Ovary (tissue), 7 donors: ENCODE measurements around a stretch of chr6.

GRCh38 chr6:11806529-11807295 lies 28.1 kb upstream of the ADTRP start:
- PRO-cap, 7 experiments: no peak in any of the 7 experiments
- RAMPAGE, long total RNA, 2 experiments: no peak in any of the 2 experiments

- PRO-cap, 7 experiments: no peak in any of the 7 experiments
- RAMPAGE, long total RNA, 2 experiments: no peak in any of the 2 experiments
These were observed 72.9 kb upstream of the ADTRP start for GRCh38 chr6:11851535-11851807.

DNA sequence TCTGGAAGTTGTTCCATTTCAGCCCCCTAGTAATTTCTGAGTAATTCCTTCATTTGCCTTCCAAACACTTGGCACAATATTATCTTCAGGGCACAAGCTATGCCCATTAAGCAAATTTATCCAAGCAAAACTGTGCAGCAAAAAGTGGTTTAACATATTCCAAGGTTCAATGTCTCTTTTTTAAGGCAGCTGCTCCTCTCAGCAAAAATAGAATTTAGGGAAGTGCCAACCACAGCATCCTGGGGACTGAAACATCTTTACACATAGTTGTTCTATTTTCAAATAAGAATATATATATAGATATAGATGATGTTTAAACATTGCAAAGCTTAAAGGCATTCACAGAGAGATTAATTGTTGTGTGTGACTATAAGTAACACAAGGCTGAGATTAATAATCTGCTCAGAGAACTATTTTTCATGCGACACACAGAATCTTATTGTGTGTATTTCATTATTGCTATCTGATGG lies 75.2 kb upstream of the ADTRP start:
- PRO-cap, 7 experiments: no peak in any of the 7 experiments
- RAMPAGE, long total RNA, 2 experiments: no peak in any of the 2 experiments

DNA sequence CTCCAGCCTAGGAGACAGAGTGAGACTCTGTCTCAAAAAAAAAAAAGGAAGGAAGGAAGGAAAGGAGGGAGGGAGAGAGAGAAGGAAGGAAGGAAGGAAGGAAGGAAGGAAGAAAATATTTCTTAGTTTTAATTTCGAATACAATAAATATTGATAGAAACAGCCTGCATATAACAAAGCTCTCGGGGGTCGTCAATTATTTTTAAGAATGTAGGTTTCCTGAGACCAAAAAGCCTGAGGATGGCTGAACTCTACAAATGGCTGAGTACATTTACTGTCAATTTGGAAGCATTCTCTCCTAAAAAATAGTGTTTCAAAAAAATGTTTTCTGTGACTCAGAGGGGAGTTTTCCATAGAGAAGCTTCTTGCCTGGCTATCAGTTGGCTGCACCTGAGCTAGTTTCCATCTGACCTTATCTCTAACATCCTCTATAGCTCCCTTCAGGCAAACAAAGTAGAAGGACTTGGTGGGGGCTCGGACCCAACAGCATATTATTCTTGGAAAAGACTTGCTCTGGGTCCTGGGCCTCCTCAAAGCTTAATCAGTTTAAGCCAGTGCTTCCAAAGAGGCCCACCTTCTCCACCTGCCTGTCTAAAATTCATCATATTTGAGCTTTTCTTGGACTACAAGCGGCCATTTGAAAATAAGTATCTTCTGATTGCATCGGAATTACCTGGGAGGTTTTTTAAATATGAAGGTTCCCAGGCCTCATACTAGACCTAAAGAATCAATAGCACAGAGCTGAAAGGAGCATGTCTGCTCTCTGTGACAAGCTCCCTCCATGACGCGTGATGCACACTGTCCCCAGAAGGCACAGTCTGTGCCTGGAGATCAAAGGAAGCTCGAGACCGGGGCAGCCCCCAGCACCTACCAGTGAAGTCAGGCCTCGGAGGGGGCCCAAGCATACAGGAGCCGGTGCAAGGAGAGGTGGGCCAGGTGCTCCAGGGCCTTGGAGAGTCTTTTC lies 80.8 kb upstream of the HIVEP1 start:
- PRO-cap, 7 experiments: no peak in any of the 7 experiments
- RAMPAGE, long total RNA, 2 experiments: no peak in any of the 2 experiments

GRCh38 chr6:12010571-12011313 lies 1.4 kb upstream of the HIVEP1 start:
- PRO-cap, 7 experiments: peak in 2 of 7 experiments; most common minus-strand start chr6:12011058 (in 1)
- RAMPAGE, long total RNA, 2 experiments: no peak in any of the 2 experiments

DNA sequence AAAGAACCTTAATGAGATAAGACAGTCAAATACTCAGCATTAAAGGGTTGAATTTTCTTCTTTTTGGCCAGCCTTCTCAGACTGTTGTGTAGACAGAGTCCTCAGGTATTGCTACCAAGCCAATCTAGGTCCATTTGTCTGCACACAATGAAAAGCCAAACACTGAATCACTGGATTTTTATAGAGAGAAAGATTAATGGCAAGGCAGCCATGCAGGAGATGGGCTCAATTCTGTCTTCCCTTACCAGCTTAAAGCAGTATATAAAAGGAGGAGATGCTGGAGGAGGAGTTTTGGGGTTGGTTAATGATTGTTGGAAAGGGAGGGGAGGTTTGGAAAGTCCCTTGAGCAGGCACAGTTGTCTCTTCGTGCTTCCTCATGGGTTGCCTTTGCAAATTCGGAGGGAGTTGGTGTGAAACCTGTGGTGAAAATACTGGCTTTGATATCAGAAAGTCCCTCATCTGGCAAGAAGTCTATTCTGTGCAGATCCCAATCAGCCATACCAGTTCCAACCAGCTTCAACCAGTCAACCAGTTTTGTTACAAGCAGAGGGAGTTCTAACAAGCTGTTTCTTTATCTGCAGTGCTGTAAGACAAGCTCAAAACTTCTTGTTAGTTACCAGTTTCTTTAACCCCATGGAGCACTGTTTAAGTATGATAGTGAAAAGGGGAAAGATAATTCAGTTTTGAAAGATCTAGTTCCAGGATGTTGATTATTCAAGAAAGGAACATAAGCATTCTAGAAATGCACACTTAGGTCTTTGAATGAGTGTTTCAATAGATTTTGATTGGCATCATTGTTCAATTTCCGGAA lies 107.0 kb downstream of the HIVEP1 start:
- PRO-cap, 7 experiments: no peak in any of the 7 experiments
- RAMPAGE, long total RNA, 2 experiments: no peak in any of the 2 experiments

- PRO-cap, 7 experiments: no peak in any of the 7 experiments
- RAMPAGE, long total RNA, 2 experiments: no peak in any of the 2 experiments
These were observed 109.1 kb downstream of the HIVEP1 start for GRCh38 chr6:12121063-12121808.

DNA sequence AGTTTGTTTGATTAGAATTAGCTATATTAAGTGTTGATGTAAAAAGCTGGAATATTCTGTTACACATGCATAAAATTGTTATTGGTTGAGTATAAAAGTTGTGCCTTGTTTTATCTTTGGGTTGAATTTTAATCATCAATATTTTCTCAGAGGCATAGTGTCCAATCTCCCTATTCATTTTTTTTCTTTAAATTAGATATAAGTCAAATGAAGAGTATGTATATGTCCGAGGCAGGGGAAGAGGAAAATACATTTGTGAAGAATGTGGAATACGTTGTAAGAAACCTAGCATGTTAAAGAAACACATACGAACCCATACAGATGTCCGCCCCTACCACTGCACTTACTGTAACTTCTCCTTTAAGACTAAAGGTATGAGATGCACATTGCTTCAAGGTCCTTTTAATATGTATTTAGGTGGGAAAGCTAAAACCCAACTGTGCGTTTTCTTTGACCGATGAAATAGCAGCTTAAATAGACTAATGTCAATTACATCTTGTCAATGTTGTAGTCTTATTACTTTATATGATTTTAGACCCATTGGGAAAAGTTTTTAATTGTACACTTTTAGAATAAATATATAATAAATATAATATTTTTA lies 118.6 kb downstream of the HIVEP1 start:
- PRO-cap, 7 experiments: no peak in any of the 7 experiments
- RAMPAGE, long total RNA, 2 experiments: no peak in any of the 2 experiments

DNA sequence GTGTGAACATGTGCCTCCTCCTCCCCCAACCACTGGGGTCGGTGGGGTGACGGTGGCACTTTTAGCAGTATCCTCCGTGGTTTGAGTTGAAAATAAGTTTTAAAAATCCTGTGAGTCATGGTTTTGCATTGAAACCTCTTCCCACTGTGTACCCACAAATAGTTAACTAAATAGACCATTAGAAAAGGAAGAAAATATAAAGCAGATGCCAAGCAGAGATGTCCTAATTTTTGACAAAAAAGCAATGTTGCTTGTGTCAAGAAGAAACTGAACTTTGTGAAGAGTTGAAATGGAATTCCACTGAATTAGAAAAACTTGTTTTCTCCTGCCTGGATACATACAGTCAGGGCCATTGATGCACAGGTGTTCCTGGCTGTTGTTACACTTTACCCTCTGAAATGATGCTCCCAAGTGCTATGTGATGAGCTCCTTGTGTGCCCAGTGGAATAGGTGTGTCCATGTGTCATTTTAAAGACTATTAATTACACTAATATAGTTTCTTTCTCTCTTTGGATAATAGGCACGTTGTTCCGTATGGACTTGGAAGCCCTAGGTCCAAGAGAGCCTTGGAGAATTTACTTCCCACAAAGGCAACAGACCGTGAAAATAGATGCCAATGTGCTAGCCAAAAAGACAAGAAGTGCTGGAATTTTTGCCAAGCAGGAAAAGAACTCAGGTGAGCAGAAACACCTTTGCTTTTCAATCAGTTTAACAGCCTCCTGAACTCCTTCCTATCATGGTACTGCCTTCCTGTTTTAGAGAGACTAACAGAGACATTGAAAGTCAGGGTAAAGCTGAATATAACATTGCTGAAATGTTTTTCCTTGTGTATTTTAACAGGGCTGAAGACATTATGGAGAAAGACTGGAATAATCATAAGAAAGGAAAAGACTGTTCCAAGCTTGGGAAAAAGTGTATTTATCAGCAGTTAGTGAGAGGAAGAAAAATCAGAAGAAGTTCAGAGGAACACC lies 3.5 kb downstream of the EDN1 start:
- PRO-cap, 7 experiments: no peak in any of the 7 experiments
- RAMPAGE, long total RNA, 2 experiments: no peak in any of the 2 experiments

- PRO-cap, 7 experiments: no peak in any of the 7 experiments
- RAMPAGE, long total RNA, 2 experiments: no peak in any of the 2 experiments
These were observed 24.5 kb downstream of the EDN1 start for GRCh38 chr6:12314593-12315206.

DNA sequence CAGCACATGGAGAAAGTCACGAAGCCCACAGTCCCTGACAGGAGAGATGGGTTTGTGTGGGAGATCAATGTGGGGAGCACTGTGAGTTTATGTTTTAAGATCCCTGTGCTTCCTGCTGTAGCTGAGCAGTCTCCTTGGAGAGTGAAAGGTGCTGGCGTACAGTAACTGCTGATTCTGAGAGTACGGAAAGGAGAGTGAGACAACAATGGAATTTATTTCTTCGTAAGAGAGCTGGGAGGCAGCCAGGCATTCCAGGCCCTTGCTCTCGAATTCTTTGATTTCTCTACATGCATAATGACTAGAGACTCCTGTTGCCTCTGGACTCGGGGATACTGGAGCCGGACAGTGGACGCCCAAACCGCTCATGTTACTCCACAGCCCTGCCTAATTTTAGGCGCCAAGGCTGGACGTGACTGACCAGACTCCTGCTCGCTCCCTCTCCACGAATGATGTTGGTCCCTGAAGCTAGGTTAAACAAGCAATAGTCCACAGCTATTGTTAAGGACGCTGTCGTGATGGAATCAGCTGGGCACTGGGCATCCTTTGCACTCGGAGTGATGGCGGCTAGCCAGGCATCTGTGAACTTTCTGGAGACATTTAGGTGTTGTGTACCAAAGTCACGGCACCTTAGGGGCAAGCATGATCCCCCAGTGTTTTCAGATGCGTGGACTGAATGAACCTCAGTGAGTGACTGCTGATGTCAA lies 130.9 kb upstream of the PHACTR1 start:
- PRO-cap, 7 experiments: no peak in any of the 7 experiments
- RAMPAGE, long total RNA, 2 experiments: no peak in any of the 2 experiments

- PRO-cap, 7 experiments: no peak in any of the 7 experiments
- RAMPAGE, long total RNA, 2 experiments: no peak in any of the 2 experiments
These were observed 53.3 kb downstream of the TBC1D7 start for GRCh38 chr6:13274939-13275453.

DNA sequence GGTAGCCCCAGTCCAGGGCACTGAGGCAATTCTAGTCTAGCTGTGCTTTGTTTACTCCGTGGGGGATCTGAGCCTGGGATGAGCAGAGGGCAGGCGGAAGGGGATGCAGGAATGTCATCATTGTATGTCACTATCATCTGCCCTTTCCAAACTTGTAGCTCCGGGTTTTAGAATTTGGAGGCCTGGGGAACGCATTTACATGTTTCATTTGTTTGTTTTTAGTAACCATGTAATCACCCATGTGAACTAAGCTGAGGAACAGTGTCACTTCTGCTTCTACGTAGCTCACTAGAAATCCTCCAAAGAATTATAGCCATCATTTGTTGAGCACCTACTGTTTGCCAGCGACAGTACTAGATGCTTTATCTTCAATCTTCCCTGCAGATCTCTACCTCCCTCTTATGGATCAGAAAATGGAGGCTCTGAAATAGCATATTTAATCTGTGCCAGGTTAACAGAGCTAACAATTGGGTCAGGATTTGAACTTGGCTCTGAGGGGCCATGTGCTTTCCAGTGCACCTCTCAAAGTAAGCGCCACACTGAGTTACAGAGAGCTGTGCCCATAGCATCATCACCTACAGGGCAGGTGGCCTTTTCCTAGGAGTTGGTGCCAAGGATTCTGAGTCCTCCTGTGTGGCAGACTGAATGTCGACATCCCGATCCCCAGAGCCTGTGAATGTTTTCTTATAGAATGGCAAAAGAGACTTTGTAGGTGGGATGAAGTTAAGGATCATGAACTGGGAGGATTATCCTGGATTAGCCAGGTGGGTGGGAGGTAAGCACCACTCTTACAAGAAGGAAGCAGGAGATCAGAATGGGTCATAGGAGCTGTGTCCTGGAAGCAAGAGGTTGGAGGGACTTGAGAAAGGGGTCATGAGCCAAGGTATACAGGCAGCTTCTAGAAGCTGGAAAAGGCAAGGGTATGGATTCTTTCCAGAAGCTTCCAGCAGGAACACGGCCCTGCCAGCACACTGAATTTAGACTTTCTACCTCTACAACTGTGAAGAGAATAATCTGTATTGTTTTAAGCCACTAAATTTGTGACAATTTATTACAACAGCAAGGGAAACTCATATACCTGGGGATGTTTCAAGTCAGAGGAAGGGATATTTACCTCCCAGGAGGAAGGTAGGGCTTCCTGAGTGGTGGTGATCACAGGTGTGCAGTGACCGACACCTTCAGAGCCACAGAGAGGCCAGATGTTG lies 67.9 kb upstream of the TBC1D7 start:
- PRO-cap, 7 experiments: no peak in any of the 7 experiments
- RAMPAGE, long total RNA, 2 experiments: no peak in any of the 2 experiments

DNA sequence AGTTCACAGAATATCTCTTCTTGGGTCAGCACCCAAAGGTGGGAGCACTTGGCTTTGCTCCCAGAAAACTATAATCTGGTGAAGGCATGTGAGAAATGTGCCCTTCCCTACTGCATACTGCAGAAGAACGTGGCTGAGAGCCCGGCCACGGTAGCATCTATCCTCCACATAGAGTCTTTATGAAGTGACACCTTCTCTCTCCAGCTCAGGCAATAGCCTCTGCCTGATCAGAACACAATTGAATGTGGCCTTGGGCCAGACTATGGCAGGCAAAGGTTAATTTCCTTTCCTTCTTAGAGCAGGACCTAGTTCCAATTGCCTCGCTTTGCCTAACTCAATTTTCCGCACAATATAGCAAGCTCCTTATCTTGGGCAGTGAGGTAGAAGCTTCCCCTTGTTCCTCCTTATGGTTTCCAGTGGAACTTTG lies 79.4 kb downstream of the GFOD1 start:
- PRO-cap, 7 experiments: no peak in any of the 7 experiments
- RAMPAGE, long total RNA, 2 experiments: no peak in any of the 2 experiments

GRCh38 chr6:13431619-13432310 lies 55.6 kb downstream of the GFOD1 start:
- PRO-cap, 7 experiments: no peak in any of the 7 experiments
- RAMPAGE, long total RNA, 2 experiments: no peak in any of the 2 experiments

DNA sequence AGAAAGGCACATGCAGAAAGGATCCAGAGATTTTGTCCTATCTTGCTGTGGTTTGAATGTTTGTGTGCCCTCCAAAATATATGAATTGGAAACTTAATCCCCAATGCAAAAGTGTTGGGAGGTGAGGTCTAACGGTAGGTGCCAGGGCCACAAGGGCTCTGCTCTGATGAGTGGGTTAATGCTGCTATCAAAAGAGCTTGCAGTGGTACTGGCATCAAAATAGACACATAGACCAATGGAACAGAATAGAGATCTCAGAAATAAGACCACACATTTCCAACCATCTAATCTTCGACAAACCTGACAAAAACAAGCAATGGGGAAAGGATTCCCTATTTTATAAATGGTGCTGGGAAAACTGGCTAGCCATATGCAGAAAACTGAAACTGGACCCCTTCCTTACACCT lies 28.5 kb downstream of the GFOD1 start:
- PRO-cap, 7 experiments: no peak in any of the 7 experiments
- RAMPAGE, long total RNA, 2 experiments: no peak in any of the 2 experiments

GRCh38 chr6:13652450-13652891 lies 37.3 kb downstream of the NOL7 start:
- PRO-cap, 7 experiments: no peak in any of the 7 experiments
- RAMPAGE, long total RNA, 2 experiments: no peak in any of the 2 experiments

- PRO-cap, 7 experiments: peak in 7 of 7 experiments; most common plus-strand start chr6:13710863 (in 4); most common minus-strand start chr6:13710816 (in 5)
- RAMPAGE, long total RNA, 2 experiments: no peak in any of the 2 experiments
These were observed 903 bp downstream of the RANBP9 start for GRCh38 chr6:13710399-13711464.

GRCh38 chr6:13767193-13767921 lies 47.0 kb downstream of the MCUR1 start:
- PRO-cap, 7 experiments: peak in 6 of 7 experiments; most common plus-strand start chr6:13767433 (in 3); most common minus-strand start chr6:13767299 (in 3)
- RAMPAGE, long total RNA, 2 experiments: no peak in any of the 2 experiments

DNA sequence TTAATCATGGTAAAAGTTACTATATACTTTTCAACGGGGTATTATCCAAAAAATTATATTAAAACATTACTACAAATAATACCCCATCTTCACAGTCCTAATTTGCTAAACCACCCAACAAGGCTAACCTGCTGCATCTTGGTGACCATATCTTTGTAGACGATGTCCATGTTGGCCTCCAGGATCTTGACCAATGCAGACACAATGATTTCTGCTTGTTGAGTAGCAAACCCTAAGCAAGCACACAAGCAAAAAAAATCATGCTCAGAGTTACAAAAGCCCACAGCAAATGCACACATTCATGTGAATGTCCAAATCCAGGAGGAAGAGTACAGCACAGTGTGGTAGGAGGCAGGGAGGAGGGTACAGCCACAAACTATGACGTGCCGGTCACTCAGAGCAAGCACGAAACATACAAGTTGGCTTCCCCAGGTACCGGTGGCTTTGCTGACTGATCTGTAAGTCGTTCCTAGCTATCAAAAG lies 12.2 kb downstream of the MCUR1 start:
- PRO-cap, 7 experiments: no peak in any of the 7 experiments
- RAMPAGE, long total RNA, 2 experiments: no peak in any of the 2 experiments